ENCODE measurements around the gene IL18.

DNA sequence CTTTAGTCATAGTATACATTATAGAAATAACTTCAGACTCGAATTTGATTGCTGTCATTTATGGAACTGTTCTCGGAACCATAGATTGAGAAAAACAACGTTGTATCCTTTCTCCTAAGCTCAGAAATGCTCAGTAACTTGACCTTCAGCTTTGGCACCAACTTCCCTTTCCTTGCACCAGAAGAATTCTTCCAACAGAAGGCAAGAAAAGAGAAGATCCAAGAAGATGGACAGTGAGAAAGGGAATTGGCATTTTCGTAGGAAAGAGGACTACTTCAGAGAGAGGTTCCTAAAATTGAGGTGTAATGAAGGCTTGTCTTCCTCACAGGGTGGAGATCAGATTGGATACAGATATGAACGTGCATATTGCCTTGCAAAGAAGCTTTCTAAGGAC is 51.0 kb downstream of the SIK2 start:
- RRBS, result no CpG with 5 or more reads among the region's 5 CpGs

DNA sequence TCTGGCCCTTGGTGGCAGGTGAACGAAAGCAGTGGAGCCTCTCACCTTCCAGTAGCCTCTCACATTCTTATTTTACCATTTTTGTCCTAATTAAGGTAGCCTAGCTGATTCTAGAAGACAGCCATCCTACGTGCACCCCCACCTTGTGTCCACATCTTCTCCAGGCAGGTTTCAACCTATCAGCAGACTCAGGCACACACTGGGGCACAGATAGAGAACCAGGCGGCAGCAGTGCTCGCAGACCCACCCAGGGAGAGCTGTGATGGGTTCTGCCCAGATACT is 37.2 kb downstream of the PPP2R1B start:
- RRBS, result no CpG with 5 or more reads among the region's 4 CpGs

DNA sequence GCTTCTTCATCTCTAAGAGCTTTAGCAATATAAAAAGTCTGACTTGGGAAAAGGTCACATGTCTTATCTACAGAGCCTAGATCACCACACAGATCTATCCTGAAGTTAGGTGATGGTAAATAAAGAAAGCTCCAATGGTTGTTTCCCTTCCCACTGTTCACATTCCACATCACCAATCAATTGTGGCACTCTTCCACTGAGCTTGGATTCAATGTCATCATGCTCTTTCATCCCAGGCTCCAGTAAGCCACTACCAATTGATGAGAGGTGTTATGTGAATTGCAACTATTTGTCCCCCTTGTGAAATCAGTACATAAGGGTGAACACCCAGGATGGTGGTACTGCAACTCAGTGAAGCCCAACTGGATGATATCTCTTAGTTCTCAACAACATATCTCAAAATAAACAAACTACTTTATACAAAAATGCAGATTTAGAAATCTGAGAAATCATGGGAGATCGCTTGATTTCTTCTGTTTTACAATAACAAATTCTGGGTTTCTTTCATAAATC is 47.7 kb downstream of the ALG9 start:
- RRBS, result no CpG with 5 or more reads among the region's 1 CpG

DNA sequence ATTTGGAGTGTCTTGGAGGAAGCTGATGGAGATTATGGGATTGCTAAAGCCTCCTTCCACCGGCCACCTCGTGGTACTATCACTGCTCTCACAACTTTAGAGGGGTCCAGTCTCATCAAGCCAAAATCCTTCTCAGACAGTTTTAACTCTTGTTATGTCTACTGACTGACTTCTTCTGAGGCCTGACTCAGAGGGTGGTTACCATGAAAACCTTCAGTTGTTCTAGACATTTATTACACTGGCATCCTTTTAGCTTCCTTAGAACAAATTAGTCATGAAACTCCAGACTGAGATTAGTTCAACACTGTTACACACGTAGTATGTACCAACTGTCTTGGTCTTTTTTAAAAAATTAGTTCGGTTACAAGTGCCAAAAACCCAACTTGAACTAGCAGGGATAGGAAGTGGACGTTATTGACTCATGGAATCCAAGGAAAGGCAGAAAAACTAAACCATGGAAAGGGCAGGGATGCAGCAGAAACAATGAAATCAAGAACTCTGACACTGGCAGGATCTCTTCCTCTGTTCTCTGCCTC is 7.6 kb downstream of the DIXDC1 start:
- RRBS, result no CpG with 5 or more reads among the region's 5 CpGs

- RRBS, result no CpG with 5 or more reads among the region's 11 CpGs
Measured at GRCh38 chr11:111981671-111983068, 43.0 kb upstream of the DLAT start.

GRCh38 chr11:111984893-111985568 is 40.2 kb upstream of the DLAT start:
- RRBS, result no CpG with 5 or more reads among the region's 3 CpGs

DNA sequence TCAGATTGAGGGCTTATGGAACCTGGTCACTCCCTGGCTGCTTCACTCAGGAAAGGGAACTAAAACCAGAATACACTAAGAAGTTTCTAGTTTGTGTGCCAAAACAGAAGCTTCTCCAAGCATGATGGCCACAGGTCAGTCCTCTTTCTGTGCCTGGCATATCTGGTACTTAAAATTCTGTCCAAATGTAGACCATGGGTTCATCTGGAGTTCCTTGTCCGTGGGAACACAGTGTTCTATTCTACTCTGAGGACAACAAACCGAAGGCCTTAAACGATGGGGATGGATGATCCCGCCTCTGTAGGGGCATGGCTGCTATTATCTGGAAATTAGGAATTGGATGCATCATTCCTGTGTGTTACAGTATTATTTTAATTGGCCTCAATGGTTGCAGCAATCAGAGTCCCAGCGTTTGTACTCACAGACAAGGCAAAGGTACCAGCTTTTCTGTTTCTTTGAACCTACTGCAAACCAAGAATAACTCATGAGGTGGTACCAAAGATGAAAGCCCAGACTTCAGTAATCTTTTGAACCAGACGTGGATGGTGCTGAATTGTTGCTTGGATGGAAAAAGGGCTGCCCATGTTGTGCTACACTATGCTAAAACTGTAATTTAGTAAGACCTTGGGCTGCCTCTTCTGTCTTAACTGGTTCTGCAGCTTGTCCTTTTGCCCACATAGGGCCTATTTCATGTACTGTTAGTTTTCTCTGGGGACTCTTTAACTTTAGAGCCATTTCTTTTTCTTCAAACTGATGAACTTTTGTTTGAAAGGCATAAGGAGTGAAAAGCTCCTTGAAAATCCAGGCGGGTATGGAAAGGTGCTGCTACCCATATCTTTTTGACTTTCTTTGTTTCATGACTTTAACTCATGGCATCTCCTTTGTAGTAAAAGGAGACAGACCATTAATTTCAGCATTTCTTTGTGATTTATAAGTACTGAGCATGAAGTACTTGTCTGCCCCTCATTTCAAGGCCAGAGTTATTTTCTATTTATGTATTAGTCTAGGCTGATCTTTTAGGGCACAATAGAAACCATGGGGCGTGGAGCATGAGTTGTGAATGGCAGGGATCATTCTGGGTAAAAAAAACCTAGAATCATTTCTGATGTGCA is 5.8 kb upstream of the DLAT start:
- RRBS, result no CpG with 5 or more reads among the region's 8 CpGs

- RRBS, result no CpG with 5 or more reads among the region's 4 CpGs
Measured at GRCh38 chr11:112129806-112130216, 34.1 kb downstream of the IL18 start.

GRCh38 chr11:112143913-112144531 is 19.9 kb downstream of the IL18 start:
- RRBS, result no CpG with 5 or more reads among the region's 5 CpGs

GRCh38 chr11:112150339-112151327 is 13.3 kb downstream of the IL18 start:
- RRBS, result no CpG with 5 or more reads among the region's 8 CpGs

DNA sequence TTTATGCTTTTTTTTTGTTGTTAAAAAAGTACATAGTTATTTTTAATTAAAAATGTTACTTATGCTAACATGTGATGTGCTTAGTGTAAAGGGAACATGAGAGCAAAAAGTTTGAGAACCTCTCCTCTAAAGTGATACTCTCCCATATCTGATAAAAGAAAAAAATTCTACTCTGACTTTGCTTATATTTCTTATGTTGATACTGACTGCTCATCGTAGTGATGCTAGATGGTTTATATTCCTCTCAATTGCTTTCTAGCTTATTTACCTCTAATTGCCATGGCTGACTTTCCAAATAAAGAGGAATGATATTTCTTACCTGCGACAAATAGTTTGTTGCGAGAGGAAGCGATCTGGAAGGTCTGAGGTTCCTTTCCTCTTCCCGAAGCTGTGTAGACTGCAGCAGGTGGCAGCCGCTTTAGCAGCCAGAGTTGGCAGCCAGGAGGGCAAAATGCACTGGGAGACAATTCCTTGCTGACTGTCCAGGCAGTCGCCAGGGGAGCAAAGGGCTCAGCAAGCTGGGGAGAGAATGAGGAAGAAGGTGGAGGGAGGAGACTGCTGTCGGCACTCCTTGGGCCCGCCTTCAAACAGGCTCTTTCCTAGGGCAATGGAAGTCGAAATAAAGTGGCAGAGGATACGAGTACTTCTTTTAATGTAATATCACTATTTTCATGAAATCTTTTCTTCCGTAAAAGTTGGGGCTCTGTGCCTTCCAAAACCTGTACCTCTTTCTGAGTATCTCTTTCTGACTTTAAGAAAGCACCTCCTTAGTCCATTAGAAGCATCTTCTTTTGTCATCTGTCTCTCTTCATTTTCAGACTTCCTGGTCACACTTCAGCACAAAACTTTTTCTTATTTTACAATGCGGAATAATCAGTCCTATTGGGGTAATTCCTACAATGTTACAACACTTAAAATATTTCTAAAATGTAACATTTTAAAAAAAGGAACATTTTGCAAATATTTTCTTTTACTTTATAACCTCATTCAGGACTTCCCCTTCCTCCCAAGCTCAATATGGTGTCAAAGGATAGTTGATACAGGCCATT is at the start of gene IL18:
Gene IL18 (minus strand): TSS at position 508 of the 1,049 bp plus-strand sequence.
- RRBS, result no CpG with 5 or more reads among the region's 13 CpGs

- RRBS, result no CpG with 5 or more reads among the region's 1 CpG
Measured at GRCh38 chr11:112176540-112177145, 1.3 kb downstream of the BCO2 start.

DNA sequence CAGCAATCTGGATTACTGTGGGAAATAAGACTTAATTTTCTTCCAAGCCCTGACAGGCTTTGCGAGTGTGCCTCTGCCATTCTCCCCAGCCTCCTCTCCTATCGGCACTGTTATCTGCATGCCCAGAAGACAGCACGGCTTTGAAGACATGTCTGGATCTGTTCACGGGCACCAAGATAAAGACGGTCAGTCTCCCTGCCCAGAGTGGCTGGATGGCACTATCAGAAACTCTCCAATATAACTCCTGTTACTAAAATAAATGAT is 182.7 kb upstream of the NCAM1 start:
- RRBS, result no CpG with 5 or more reads among the region's 5 CpGs

DNA sequence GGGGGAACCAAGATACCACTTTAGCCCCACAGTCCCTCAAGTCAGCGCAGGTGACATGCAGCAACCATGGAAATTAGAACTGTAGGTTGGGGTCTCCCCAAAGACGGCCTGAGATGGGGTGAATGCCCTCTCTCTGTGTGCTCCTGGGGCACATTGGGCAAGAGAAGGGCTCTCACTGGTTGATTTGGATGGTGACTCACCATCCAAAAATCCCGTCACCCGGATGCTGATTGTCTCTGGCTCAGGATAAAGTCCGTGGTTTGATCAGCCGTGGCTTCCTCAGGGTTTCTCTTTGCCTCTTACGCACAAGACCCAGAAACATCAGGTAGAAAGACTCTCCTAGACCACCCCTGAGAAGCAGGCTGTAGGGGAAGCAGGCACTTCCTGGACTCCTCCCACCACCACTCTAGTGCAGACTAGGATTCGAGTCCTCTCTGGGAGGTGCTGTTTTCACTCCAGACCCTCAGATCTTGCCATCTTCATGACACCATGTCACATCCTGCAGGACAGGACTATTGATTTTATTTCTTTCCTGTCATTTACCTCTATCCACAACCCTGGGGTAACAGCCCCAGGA is 176.1 kb upstream of the NCAM1 start:
- RRBS, result no CpG with 5 or more reads among the region's 8 CpGs

DNA sequence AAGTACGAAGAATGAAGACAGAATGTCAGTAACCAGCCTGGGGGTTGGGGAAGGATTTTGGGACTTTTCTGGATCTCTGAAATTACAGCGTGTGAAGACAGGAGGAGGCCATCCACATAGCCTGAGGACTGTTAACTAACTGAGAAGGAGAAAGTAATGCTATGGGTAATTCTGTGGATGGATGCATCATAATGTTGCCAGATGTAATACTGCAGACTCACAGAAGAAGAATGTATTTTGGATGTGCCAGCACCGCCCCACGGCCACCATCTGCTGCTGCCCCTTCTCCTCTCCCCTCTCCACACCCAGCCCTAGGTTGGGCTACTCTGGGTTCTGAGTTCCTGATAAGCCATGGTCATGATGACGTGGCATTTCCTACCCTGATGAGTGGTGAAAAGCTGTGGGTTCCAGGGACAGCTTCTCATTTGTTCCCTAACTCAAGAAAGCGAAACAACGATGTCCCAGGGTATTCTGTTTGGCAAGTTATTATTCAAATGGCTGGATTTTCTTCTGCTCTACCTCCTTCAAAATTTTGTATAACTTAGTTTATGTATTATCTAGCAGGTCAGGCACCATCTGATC is 124.1 kb upstream of the TTC12 start:
- RRBS, result no CpG with 5 or more reads among the region's 7 CpGs

GRCh38 chr11:113365924-113366141 is 21.7 kb upstream of the ANKK1 start:
- RRBS, result no CpG with 5 or more reads among the region's 3 CpGs

GRCh38 chr11:113789984-113790277 is 10.3 kb downstream of the CLDN25 start:
- RRBS, result no CpG with 5 or more reads among the region's 18 CpGs

DNA sequence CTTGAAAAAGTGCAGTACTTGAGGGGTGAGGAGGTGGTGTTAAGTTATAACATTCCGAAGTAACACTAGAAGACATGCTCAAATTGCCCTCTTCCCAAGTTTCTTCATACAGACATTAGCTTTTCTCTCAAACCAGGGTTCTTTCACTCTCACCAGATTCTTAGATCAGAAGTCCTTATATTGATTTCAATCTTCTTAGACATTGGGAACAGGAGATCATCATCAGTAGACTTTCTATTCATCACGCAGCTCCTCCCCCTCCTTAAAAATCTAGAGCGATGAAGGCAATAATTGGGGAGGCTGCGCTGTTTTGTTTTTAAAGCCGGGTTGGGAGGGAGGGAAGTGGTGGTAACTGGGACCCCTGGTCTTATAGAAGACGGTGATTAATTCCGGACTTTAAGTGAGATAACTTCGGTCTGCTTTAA is 750 bp downstream of the USP28 start:
- RRBS, result no CpG with 5 or more reads among the region's 8 CpGs

DNA sequence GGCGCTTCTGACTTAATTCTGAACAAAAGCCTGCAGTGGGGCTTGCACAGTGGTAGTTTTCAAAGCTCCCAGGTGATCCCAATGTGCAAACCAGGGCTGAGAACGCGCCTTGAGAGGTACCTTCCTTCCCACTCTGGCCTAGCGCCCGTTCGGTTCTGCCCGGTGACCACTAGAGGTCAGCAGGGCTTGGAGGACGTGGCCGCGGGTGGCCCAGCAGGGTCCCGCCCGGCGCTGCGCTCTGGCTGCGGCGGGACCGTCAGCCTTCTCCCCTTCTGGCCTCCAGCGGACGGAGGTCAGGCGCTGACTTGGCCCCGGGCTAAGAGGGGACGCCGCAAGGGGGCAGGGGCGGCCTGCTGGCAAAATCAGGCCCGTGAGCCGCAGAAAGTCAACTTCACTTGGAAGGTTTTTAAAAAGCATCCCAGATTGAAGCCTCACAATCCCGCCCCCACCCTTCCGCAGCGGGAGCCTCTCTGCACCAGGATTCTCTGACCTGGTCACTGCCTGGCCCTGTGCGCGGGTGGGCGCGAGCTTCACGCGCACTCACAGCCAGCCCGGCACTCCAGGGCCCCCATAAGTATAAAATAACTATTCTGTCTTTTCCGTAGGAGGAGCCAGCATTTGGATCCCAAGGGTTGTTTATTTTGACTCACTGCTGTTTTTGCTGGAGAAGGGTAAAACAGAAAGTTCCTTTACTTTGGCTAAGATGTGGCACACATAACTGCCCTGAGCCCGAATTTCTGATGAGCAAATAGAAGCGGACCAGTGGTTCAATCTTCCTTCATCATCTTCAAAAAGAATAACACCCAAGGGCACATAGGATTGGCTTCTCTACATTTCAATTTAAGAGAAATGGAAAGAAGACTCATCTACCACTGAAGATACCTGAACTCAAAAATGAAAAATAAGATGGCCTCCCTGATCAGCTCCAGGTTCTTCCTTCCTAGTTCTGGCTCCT is 23.2 kb upstream of the ZBTB16 start:
- RRBS, result 6% methylated on average over 15 of the region's 39 CpGs

DNA sequence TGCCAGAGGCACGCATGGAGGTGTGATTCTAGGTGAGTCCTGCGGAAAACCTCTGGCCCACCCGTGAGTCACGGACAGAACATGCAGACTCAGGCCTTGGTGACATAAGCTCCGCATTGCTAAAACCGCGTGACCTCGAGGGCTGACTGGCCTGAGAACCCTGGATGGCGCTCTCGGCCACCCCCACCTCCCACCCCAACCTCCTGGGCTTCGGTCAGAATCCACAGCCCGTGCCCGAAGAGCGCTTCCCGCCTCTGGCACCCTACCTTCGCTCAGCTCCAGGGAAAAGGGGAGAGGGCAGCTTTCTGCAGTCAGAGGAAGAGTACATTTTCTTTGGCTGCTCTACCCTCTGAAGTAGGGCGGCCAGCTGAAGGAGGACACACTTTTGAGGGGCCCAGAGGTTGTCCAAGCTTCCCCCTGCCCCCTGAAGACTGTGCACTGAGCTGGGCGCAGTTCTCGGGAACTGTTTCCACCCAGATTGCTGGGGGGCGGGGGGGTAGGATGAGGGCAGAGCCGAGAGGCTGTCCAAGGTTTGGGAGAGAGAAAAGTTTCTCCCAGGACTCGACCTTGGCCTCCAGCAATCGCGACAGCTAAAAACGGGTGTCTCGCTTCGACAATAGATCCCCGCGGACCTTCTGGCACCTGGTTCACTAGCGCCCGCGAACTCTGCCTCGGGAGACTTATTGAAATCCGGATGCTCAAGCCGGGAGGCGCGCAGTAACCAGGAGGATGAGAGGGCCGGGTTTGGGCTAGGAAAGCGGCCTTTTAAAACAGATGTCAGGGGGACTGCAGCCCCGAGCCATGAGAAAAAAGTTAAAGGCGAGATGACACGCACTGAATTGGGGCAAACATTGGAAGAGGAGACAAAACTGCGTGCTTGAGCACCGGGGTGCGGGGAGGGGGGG is 929 bp upstream of the ZBTB16 start:
- RRBS, result 12% methylated on average over 3 of the region's 45 CpGs

All from NB4 (cell line).